Skeletal muscle satellite cell (primary cell): ENCODE measurements around the genes MMP13, DCUN1D5, ELMOD1, C11orf65 and DDX10.

- CAGE, long polyA plus RNA, result no peak
These were observed 5.0 kb upstream of the MMP12 start for GRCh38 chr11:102879773-102880268.

DNA sequence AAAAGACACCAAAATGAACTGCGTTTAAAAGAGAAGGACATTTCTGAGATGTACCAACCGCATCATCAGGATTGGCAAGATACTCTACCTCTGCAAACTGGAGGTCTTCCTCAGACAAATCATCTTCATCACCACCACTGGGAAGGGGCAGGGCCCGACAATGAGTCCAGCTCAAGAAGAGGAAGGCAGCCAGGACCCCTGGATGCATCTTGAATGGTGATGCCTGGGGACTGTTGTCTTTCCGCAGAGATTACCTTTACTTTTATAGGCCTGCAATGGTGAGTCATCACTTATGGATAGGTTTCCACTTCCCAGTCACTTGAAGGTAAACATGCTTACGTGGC, at the start of gene MMP13:
Gene MMP13, minus strand, starts transcription at position 235 of the 344 bp plus-strand sequence.
- CAGE, long polyA plus RNA, result no peak

DNA sequence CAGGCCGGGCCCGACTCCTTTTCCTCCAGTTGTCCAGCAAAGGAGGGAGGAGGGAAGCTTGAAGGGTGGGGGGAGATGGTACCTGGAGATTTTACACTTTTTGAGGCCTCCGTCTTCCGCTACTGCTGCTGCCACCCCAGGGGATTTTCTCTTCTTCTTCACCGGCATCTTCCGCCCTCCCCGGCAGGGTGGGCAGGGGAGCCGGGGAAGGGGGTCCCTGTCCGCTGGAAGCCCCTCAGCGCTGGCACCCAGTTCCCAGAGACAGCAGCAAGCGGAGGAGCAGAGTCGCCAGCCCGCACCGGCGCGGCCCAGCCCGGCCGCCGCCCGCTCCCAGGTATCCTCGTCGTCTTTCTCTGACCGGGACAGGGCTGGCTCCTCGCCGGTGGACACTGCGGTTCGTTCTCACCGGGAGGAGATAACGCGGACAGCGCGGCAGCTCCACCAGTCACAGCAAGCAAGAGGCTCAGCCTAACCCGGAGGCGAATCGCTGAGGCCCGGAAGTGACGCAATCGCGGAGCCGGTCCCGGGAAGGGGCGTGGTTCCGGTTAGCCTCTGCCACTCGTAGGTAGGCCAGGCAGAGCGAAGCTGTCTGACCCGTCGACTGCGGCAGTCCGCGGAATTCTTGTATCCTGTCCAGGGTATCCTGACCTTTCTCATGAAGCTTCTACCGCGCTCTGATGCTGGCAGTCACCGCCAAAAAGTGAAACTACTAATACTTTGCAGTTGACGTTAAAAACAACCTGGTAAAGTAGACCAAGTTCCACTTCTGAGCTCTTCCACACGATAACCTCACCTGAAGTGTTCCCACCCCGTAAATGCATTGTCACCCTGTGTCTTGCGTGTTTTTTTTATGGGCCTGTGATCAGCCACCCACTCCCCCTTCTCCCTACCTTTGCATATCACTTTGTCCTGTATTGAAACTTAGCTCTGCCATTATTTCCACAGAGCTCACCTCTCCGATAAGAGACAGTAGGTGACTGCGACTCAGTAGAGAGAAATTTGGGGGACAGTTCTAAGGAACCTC, at the start of gene DCUN1D5:
Gene DCUN1D5, minus strand, starts transcription at position 456 of the 1,024 bp plus-strand sequence.
- CAGE, long polyA plus RNA, result start-site peak on the minus strand centred at position 433 of the sequence, 86 bp wide, 2,297 and 2,622 reads in 2 replicates

DNA sequence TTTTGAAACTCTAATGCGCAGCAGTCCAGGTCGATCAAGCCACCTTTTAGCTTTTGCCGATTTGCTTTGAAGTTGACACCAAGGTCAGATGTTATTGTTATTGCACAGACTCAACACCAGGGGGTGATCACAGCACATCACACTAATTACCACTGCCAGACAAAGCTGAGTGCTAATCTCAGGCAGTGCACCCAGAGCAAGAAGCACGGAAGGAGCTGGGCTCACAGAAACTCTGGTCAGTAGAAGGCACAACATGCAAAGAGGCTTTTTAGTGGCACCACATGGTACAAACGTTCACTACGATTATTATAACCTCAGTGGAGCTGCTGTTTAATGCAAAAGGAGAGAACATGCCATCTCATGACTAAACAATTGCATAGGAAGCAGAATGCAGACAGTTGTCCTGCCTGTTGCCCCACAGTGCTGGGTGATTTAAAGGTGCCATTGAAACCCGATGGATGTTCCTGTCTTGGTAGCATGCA, 354.0 kb upstream of the DDI1 start:
- CAGE, long polyA plus RNA, result no peak

GRCh38 chr11:106990088-106990845, 28.0 kb downstream of the GUCY1A2 start:
- CAGE, long polyA plus RNA, result no peak

GRCh38 chr11:107590862-107591601, at the start of gene ELMOD1:
Gene ELMOD1, plus strand, starts transcription at chr11:107591147.
- CAGE, long polyA plus RNA, result no peak

GRCh38 chr11:107609897-107610213, 18.9 kb downstream of the ELMOD1 start:
- CAGE, long polyA plus RNA, result no peak

DNA sequence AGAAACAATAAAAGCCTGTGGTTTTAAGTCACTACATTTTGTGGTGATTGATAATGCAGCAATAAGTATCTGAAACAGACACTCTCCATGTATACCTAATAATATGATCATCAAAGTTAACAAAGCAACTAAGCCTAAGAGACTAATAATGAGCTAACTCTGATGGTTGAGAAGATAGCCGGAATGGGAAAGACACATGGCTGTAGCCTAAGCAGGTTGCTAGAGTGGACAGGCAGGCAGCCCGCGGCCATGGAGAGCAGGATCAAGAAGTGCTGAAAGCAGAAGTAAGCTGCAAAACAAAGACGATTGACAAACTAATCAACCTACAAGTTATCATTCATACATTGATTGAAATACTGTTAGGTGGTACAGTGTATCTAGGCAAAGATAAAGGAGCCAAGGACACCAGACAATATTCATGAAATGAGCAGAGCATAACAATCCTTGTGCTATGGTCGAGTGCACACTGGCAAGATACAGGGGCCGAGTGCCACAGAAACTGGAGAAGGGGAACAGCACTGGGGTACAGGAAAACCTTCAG, 29.3 kb downstream of the SLN start:
- CAGE, long polyA plus RNA, result no peak

DNA sequence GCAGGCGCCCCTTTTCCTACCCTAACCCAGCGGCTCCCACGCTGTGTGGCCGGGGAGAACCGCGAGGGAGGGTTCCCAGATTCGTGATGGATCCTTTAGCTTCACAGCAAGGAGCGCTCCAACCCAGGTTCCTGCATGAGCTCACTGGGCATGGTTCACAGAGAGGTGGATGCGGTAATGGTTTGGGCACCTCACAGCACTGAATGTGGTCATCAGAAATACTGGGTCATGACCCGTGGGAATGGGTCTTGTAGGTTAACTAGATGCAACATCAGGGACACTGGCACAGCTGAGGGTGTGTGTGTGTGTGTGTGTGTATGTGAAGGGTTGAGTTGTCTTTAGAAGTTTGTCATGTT, 921 bp downstream of the RAB39A start:
- CAGE, long polyA plus RNA, result no peak

GRCh38 chr11:108105984-108107002, 15.1 kb upstream of the ACAT1 start:
- CAGE, long polyA plus RNA, result no peak

DNA sequence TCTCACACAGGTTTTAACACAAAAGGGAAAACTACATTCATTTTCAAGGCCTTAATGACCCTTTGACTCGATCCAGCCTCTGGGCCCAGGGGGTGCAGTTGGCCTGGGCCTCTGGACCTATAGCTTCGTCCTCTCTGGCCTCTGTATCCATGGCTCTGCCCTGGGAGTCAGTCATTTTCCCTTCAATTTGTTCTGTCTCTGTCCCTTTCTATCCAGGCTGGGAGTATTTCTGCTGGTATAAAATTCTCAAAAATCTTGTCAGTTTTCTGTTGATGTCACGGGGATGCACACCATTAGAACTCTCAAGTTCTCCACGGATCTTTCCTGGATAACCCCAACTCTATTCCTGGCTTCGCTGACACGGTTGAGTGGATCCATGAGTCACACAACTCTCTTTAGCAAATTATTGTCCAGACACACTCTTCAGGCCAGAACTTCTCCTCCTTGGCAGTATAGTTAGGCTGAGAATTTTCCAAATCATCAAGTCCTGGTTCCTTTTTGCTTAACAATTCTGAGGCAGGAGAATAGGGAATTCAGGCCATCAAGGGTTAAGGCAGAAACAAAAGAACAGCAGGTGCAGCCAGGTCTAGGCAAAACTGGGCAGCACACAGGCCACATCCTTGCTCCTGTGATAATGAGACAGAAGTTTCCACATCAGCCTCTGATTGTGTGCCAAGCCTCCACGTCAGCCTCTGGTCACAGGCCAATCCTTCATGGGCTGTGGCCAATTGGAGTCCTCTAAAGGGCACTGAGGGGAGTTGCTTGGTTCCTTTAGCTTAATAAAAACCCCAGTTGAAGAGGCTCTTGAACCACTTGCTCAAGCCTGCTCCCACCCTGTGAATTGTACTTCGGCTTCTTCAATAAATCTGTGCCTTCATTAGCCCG, 5.8 kb upstream of the ACAT1 start:
- CAGE, long polyA plus RNA, result no peak

- CAGE, long polyA plus RNA, result no peak
These were observed 13.7 kb downstream of the ATM start for GRCh38 chr11:108236373-108237109.

GRCh38 chr11:108466598-108467745, at the start of gene C11orf65:
Gene C11orf65, minus strand, starts transcription at chr11:108467529.
- CAGE, long polyA plus RNA, result start-site peak on the minus strand at chr11:108467500-108467536, 89 and 29 reads in 2 replicates

GRCh38 chr11:108664625-108665742, at the start of gene DDX10:
Gene DDX10, plus strand, starts transcription at chr11:108665069.
- CAGE, long polyA plus RNA, result no peak

DNA sequence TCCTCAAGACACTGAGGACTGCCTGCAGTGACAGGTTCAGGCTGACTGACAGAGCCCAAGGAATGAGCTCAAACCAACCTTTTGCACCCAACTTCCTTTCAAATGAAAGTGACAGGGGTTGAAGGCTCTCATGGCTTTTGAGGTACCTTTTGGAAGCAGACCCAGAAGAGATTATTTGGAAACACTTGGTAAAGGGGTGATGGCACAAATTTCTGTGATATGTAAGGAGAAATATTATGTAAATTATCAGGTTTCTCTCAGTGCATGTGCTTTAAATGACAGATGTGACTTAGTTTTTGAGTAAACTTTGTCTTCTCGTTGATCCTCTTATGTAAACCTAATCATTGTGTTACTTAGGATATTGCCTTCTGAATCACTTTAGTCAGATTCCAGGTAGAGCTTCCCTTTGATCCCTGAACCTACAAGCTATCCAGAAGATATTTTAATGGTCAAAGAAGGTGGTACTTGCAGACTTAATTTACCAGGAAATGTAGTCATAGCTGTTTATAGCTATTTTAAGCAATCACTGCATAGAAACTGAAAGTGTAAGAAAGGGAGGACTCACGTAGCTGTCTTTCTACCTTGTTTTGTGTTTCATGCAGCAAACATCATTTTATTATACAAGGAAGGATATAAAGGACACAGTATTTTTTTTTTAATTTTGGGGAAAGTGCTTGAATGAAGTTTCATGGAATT, 189.4 kb downstream of the DDX10 start:
- CAGE, long polyA plus RNA, result no peak

GRCh38 chr11:109940814-109941194, 152.4 kb upstream of the ZC3H12C start:
- CAGE, long polyA plus RNA, result no peak

- CAGE, long polyA plus RNA, result no peak
These were observed 1.3 kb upstream of the ZC3H12C start for GRCh38 chr11:110091813-110092441.

DNA sequence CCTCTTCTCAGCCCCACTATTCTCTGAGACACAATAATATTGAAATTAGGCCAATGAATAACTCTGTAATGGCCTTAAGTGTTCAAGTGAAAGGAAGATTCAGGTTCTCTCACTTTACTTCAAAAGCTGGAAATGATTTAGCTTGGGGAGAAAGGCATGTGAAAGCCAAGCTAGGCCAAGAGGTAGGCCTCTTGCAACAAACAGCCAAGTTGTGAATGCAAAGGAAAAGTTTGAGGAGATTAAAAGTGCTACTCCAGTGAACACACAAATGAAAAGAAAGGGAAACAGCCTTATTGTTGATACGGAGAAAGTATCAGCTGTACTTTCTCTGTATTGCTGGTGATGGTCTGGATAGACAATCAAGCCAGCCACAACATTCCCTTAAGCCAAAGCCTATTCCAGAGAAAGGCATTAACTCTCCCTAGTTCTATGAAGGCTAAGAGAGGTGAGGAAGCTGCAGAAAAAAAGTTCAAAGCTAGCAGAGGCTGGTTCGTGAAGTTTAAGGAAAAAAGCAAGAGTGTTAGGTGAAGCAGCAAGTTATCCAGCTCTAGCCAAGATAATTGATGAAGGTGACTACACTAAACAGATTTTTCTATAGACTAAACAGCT, 7.7 kb downstream of the ZC3H12C start:
- CAGE, long polyA plus RNA, result no peak

GRCh38 chr11:110174131-110174503, 80.9 kb downstream of the ZC3H12C start:
- CAGE, long polyA plus RNA, result no peak

DNA sequence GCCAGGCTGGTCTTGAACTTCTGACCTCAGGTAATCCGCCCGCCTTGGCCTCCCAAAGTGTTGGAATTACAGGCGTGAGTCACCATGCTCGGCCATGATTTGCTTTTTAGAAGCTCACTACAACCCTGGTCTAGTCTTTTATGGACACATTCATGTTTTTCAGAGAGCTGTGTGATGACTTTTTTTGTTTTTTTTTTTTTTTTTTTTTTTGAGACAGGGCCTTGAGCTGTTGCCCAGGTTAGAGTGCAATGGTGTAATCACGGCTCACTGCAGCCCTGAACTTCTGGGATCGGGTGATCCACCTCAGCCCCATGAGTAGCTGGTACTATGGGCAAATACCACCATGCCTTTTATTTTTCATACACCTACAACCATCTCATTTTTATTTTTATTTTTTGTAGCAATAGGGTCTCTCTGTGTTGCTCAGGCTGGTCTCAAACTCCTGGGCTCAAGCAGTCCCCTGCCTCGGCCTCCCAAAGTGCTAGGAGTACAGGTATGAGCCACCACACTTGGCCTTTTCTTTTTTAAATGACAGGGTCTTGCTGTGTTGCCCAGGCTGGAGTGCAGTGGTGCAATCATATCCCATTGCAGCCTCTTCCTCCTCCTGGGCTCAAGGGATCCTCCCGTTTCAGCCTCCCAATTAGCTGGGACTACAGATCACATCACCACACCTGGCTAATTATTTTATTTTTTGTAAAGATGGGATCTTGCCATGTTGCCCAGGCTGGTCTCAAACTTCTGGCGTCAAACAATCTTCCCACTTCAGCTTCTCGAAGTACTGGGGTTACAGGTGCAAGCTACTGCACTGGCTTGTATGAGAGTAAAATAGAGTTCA, 5.0 kb downstream of the FDX1 start:
- CAGE, long polyA plus RNA, result no peak